ENCODE data around the genes TENT5D, RPS6KA6, POF1B, CHM, FAM133A, TNMD and TSPAN6.

GRCh38 chrX:78118566-78119219, 14.6 kb downstream of the PGK1 start:
- PRO-cap: no peak

DNA sequence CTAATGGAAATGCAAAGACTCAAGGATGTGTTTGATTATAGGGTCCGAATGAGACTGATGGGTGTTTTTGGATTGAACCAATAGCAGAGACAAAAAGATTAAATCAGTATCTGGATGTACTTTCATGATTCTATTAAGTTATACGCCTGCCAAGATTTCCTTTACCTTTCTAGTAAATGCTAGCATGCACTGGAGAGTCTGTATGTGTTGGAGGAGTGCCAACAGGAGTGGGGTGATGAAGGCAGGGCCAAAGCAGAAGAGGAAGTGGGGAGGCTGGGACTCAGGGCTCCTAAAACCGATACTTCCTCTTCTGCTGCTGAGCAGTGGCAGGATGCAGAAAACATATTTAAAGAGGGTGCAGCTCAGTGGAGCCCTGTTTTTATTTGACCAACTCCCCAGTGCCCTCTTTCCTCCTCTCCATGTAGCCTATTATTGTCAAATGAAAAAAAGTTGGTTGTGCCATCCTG, 5.6 kb downstream of the CYSLTR1 start:
- PRO-cap: no peak

- PRO-cap: no peak
These were observed 62.7 kb upstream of the GPR174 start for GRCh38 chrX:79081910-79082136.

- PRO-cap: no peak
These were observed 10.6 kb upstream of the GPR174 start for GRCh38 chrX:79133662-79134504.

DNA sequence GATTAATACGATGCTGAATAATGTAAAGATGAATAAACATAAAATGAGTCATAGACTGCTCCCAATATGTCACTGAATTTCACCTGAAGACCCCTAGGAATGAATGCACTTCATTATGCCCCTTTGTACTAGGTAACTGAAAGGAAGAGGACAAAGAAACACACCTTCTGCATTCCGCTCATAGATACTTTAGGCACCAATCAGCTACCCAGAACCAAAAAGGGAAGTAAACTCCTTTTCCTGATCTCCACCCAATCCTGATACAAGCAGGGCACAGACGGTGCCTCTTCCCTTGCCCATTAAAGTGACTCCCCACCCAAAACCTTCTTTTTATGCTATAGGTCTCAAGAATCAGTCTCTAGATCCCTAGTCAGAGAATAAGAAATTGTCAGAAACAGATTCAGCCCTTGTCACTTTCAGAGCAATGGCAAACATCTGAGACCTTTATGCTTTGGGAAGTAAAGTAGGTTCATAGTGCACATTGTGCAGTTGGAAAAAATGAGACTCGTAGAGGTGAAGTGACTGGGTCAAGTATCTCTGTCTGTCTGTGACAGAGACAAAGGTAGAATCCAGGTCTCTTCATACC, 2.3 kb downstream of the GPR174 start:
- PRO-cap: no peak

DNA sequence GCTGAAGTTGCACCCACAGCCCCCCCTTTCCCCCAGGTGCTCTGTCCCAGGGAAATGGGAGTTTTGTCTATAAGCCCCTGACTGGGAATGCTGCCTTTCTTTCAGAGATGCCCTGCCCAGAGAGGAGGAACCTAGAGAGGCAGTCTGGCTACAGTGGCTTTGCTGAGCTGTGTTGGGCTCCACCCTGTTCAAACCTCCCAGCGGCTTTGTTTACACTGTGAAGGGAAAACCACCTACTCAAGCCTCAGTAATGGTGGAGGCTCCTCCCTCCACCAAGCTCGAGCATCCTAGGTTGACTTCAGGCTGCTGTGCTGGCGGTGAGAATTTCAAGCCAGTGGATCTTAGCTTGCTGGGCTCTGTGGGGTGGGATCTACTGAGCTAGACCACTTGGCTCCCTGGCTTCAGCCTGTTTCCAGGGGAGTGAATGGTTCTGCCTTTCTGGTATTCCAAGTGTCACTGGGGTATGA, 41.9 kb downstream of the ITM2A start:
- PRO-cap: no peak

- PRO-cap: no peak
These were observed at the start of gene TENT5D for GRCh38 chrX:80420282-80420510. TSS of gene TENT5D (plus strand) at chrX:80420447.

DNA sequence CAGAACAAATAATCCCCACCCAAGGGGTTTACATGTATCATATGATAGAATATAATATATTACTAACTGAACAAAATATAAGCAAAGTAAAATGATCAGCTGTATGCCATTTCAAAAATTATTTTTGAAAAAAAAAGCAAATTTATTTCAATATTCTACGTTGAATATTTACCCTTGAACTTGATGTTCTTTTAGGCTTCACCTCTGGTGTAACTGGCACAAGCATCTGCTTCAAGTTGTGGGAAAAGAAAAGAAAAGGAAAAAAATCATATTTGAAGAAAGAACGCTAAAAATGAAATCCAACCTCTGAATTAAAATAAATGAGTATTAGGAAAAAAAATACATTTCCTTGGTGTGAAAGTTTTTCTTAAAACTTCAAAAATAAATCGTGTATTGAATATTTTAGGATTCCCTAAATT, 83.4 kb downstream of the HMGN5 start:
- PRO-cap: no peak

DNA sequence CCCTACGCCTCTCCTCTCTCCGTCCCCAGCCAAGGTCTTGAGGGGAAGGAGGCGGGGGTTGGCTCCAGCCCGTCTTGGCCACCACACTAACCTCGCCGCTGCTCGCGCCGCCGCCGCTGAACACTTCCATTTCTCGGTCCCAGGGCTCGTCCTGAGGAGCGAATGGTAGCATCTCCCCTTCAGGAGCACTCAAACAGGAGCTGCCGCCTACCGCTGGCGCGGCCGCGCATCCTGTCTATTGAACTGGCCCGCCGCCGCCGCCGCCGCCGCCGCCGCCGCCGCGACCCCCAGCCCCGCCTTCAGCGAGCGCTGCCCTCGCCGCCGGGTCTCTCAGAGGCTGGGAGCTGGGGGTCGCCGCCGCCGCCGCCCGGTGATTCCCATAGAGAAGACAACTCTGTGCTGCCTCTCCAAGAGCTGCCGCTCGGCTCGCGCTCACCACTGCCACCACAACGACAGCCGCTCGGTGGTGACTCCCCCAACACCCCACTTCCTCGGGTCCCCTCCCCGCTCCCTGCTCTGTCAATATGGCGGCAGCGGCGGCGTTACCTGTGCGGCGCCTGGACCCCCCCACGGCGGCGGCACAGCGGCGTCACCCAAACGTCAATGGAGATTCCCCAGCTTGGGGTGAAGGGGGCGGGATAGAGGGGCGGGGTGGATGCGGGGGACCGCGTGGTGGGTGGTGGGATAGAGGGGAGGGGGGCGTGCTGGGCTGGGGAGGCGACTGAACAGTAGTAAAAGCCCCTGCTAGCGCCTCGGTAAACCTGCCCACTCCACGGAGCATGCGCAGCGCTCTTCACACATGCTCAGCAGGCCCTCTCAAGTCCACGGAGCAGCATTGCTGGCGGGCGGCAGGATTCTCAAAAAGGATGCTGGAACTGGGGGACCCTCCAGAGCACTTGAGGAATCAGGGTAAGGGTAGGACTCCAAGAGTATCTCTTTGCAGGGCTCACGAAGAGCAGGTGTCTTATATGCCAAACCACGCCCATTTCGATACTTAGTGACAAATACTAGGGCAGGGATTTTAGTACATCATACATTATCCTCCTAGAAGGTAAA, at the start of gene RPS6KA6:
Gene RPS6KA6, minus strand, starts transcription at position 472 of the 1,056 bp plus-strand sequence.
- PRO-cap: no peak

DNA sequence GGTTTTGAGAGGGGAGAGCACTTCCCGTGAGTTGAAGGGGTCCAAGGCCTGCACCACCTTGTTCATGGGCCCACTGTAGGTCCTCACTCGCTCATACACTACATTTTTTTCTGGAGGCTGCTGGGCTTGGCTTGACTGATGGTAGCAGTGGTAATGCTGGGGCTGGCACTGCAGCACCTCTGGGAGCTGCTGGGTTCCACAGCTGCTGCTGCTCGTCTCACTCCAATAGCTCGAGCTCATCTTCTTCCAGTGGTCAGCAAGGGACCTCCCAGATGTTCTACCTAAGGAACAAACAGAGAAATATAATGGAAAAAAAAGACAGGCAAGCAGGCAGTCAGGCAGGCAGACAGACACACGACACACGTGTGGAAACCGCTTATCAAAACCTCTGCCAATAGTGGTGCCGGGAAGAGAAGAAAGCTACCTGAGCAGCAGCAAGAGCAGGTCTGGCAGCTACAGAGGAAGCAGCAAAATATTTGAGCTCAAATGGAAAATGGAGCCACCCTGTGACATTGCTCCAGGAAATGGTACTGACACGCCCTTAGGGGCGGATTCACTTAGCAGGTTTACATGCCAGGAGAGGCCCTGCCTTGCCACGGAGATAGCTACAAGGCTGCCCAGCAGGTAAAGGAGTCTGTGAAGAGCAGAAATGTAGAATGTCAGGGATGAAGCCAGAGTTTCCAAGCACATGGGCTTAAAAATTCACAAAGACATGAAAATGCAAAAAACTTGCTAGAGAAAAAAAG, at the start of gene POF1B:
Gene POF1B, minus strand, starts transcription at position 451 of the 746 bp plus-strand sequence.
- PRO-cap: no peak

GRCh38 chrX:85619844-85620603, 240.6 kb upstream of the POF1B start:
- PRO-cap: no peak

DNA sequence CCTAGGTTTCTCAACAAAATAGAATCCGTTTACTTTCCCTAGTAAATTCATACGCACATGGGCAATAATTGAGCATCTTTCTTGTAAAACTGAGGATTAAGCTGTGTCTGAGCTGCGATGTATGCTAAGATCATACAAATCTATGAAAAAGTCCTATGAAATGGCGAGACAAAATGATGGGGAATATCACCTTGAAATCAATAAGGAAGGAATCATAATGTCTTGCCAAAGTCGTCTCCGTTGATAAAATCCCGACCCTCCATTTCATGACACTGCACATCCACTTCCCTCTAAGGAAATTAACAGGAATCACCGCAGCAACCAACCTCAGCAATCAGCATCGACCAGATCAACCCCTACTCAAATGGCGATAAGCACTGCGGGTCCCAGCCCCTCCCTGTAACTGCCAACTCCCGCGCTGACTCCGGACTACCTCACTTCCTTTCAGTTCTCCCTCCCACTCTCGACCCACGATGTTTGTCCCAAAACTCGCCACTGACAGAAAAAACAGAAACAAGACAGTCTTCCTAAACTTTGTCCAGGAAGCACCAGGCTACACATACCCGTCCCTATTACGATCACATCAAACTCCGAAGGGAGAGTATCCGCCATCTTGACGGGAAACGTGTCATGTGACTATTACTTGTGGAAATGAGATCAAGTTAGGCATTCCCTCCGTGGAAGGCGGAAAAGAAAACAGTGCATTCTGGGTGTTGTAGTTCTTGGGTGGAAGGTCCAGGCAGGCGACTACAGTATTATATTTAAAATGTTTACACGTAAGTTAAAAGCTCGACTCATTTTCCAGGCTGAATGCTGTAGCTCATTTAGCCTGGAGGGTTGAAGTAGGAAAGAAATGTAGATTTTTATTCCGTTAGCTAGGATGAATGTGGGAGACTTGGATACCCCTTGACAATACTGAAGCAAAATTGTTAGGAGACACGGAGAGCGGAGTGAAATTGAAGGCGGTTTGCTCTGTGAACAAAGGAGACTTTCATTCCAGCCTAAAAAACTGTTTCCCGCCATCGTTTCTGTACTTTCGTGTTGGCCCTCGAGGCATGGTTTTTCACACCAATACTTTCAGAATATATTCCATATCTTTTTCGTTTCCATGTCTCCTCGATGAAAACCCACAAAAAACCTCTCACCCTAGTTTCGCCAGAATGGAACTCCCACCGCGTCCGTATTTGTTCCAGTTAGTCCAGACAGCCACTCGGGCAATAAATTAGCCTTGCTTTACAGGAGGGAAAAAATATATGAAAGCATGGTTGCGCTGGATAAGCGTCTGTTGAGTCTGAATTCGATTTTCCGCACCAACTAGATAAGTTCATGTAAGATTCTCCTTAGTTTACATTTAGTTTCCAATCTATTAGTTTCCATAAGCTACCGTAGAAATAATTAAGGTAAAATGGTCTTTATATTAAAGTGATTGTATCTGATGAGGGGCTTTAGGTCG, at the start of gene CHM:
Gene CHM, minus strand, starts transcription at position 638 of the 1,453 bp plus-strand sequence.
- PRO-cap: no peak

GRCh38 chrX:93627215-93627414, 46.3 kb downstream of the NAP1L3 start:
- PRO-cap: no peak

DNA sequence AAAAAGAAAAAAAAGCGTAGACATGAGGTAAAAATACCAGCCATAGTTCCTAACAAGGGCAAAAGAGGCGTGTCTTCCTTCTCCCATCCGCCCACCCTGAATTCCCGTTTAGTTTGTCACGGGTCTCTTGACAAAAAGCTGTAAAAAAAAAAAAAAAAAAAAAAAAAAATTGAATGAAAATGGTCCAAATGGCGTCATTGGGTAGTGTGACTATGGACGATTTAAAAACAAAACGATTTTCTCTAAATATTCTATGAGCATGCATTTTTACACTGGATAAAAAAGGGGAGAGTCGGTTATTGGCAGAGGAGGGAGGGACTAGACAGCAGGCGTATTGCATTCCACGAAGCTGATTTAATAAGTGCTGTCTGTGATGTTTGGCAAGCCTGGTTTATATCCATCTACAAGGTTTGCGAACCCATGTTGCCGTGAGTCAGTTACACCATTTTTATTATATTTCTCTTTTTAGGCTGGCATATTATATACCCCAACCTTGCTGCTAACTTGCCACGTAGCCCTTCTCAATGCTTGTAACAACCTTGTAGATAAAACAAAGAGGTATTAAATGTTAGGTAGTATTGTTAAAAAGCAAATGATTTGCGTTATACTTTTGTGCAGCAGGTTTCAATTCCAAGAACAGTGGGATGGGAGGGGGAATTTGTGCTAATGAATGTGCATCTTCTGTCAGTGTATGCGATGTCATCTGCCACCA, at the start of gene FAM133A:
Gene FAM133A, plus strand, starts transcription at position 360 of the 712 bp plus-strand sequence.
- PRO-cap: no peak

- PRO-cap: no peak
These were observed 818.5 kb downstream of the FAM133A start for GRCh38 chrX:94492436-94492881.

DNA sequence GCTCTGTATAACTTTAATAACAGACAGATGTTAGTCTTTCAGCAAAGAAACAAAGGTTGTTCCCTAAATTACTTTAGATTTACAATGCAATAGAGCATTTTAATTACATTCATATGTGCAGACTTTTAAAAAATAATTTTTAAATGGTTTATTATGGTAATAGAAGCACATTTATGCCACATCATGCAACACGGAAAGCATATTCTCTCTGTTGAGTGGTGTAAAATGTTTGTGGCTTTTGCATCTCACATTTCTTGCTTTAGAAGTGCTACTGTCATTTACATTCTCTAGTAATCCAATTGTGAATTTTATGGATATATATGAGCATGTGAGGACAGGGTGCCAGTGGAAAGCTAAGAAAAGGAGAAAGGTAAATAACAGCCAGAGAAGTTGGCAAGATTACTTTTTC, 305.0 kb downstream of the RPA4 start:
- PRO-cap: no peak

GRCh38 chrX:100584618-100585210, at the start of gene TNMD:
TSS of gene TNMD (plus strand) at chrX:100584936.
- PRO-cap: no peak

- PRO-cap: no peak
These were observed at the start of gene TSPAN6 for GRCh38 chrX:100635829-100637329. TSS of gene TSPAN6 (minus strand) at chrX:100636806.

DNA sequence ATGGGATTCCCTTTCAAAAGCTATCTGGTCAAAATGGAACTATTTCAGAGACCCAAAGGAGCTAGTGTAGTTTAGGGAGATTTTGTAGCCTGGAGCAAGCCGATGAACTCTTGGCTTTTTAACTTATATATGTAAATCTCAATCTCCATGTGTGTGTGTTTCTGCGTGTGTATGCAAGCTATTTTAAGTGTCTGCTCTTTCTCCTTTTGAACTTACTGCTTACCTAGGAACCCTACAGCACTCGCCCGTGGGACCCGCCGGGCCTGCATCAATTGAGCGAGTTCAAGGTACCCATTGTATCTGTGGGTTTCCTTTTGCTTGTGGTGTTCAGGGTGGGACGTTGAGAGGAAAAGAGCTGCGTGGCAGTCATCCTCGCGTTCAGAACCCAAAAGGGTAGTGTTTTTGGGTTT, 10.4 kb downstream of the CSTF2 start:
- PRO-cap: no peak

GRCh38 chrX:100948577-100949058, 19.9 kb upstream of the XKRX start:
- PRO-cap: no peak

Data from neutrophil (primary cell).